Lung (tissue), 4 donors: ENCODE results near the gene TMUB1.

GRCh38 chr7:150384585-150385034, 5.5 kb downstream of the ZNF775 start:
- PRO-cap, result no peak
- RAMPAGE, long total RNA, result no peak
- RRBS, result no CpG with 5 or more reads among the region's 9 CpGs

GRCh38 chr7:150394187-150394549, 11.3 kb upstream of the ENSG00000284691 start:
- PRO-cap, result no peak
- RAMPAGE, long total RNA, result no peak
- RRBS, result no CpG with 5 or more reads among the region's 3 CpGs

DNA sequence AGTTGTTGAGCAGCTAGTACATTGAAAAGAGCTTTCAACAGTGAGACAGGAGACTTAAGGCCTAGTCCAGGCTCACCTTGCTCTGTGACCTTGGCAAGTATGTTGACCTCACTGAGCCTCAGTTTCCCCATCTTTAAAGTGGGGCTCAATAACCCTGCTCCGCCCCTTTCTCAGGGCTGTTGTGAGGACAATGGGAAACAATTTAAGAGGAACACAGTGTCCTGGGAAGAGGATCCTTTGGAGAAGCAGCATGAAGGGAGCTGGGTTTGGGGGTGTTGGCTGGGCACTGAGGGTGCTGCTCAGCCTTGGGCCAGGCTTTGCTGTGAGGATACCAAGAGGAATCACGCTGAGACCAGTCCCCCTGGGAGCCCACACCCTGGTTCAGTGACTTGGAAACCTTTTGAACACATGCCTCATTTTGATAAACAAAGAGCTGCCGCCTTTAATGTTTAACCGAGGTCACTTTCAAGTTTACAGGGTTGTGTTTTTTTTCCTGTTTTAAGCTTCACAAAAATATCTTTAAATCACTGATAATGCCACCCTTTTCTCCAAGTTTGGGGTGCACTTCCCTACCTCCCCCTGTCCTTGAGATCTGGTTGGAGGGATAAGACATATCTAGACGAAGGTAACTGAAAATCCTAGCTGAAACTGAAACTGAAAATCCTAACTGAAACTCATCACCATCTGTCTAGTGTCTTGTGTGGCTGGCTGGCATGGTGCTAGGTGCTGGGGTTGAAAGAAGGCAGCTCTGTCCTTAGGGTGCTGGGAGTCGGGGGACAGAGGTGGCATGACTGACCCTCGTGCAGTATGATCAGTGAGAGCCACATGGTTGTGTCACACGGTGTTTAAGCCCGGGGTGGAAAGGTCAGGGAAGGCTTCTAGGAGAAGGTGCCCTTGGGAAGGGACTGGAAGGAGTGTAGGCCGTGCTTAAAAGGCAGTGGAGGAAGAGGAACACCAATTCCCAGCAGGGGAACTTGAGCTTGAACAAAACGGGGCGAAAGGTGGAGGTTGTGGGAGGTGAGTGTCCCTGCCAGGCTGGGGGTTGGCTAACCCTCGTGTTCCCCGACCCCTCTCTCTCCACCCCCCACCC, 1.3 kb downstream of the ENSG00000284691 start:
- PRO-cap, result no peak
- RAMPAGE, long total RNA, result no peak
- RRBS, result no CpG with 5 or more reads among the region's 14 CpGs

DNA sequence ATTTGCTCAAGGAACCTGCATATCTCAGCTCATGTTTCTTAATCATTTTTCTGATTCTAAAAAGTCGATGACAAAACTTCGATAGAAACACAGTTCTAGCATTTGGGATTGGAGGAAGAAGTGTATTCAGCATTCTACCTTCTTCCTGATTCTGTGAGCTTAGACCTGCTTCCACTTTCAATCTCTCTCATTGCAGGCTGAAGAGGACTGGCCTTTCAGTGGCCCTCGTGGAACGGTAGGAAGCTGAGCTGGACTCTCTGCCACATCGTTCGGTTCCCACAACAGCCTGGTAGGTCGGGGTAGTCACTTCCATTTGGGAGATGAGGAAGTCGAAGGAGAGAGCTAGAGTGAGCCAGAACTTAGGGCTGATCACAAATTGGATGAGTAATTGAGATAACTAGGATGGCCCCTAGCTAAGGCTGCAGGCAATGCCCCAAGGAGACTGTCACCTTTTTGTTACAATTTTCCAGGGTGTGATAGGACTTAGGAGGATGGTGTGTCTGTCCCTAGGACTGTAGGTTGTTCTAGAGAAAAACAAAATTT, 16.8 kb upstream of the GIMAP8 start:
- PRO-cap, result no peak
- RAMPAGE, long total RNA, result no peak
- RRBS, result no CpG with 5 or more reads among the region's 8 CpGs

DNA sequence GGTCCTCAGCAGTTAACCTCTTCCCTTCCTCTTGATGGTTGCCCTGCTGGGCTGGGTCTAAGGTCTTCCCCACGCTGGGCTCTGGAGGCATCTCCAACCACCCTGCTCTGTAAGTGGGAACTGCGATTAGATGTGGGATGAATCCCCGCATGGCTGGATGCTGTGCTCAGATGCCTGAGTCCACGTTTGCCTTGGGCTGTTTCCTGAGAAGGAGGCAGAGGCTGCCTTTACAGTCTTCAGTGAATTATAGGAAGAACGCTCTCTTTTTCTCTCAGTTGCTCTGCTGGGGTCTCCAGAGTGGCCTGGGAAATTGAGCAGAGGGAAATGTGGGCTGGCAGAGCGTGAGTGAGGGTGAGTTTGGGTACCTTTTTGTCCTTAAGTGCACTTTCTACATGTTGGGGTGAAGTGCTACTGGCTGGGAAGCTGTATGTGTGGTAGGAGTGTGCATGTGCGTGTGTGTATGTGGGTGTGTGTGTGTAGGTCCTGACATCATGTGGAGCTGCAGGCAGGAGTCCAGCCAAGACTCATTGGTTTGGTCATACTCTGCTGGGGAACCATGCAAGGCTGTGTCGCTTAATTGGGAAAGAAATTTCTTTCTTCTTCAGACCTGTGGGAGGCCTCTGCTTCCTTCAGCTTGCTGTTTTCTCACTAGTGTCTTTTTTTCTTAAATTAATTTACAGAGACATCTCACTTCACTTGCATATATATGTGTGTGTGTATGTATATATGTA, 1.6 kb downstream of the GIMAP8 start:
- PRO-cap, result no peak
- RAMPAGE, long total RNA, result no peak
- RRBS, result no CpG with 5 or more reads among the region's 8 CpGs

DNA sequence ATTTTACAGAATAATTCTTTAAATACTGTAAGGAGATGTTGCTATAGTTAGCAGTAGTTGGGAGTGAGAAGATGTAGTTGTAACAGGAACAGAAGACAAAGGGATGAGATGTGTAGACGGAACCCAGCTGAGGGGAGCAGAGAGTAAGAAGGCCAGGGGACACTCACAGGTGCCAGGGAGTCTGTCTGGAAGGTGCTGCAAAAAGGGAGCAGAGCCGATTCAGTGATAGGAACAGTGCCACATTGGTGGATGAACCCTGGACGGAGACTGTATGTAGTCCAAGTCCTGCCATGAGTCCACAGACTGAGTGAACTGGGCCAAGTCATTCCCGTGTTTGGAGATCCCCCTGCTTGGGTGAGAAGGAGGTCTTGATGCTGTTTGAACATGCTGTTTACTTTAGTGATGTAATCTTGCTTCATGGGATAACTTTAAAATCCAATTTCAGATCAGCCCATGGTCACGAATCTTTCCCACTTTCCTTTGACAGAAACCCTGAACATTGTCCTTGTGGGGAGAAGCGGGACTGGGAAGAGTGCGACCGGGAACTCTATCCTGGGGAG, 26.3 kb downstream of the GIMAP8 start:
- PRO-cap, result no peak
- RAMPAGE, long total RNA, result no peak
- RRBS, result 100% methylated on average over 1 of the region's 8 CpGs

DNA sequence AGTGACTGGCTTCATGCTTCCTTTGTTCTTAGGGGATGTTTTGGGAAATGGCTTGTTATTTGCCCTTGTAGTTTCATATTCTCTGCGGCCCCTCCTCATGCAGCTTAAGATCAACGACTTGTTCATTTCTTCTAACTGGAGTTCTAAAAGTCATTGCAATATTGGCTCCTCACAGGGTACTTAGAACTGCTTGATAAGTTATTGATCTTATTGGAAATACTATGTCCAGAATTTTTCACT, 8.5 kb upstream of the GIMAP2 start:
- PRO-cap, result no peak
- RAMPAGE, long total RNA, result no peak
- RRBS, result no CpG with 5 or more reads among the region's 2 CpGs

DNA sequence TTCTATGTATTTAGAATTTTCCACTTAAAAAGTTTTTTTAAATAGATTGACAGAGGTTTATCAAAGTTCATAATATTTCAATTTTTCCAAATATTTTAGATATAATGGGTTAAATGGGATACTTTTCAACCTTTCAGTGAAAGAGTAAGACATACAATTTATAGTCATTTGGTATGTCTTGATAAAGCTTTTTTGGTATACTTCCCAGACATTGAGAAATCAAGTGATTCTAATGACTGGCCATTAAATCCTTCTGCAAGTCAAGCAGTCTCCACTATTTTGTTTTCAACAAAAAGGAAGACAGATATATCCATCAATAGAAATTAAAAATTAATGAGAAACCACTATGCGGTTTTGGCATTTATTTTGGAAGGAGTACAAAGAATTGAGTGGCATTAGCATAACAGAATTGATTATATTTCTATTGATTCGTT, 31.4 kb downstream of the TMEM176B start:
- PRO-cap, result no peak
- RAMPAGE, long total RNA, result no peak
- RRBS, result no CpG with 5 or more reads among the region's 2 CpGs

DNA sequence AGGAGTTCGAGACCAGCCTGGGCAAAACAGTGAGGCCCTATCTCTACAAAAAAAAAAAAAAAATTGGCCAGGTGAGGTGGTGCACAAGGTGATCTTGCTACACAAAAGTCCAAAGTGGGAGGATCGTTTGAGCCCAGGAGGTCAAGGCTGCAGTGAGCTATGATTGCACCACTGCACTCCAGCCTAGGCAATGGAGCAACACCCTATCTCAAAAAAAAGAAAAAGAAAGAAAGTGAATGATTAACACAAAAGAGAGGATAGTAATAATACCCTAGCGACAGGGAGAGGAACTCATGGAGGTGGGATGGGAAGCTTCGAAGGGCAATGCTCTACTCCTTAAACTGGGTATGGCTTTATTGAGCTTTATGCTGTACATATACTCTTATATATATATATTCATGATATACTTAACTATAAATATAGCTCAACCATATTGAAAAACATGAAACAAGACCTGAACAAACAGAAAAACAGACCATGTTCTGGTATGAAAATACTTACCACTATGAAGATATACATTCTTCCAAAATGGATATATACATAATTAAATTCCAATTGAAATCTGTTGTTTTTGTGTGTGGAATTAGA, 30.3 kb downstream of the TMEM176B start:
- PRO-cap, result no peak
- RAMPAGE, long total RNA, result no peak
- RRBS, result no CpG with 5 or more reads among the region's 4 CpGs

GRCh38 chr7:150793684-150794330, 6.4 kb downstream of the TMEM176B start:
- PRO-cap, result no peak
- RAMPAGE, long total RNA, result no peak
- RRBS, result no CpG with 5 or more reads among the region's 5 CpGs

- PRO-cap, result no peak
- RAMPAGE, long total RNA, result no peak
- RRBS, result no CpG with 5 or more reads among the region's 4 CpGs
Observed at GRCh38 chr7:150852696-150852977, 320 bp downstream of the AOC1 start.

- PRO-cap, result no peak
- RAMPAGE, long total RNA, result no peak
- RRBS, result 20% methylated on average over 3 of the region's 22 CpGs
Observed at GRCh38 chr7:150973894-150974385, 4.2 kb downstream of the KCNH2 start.

DNA sequence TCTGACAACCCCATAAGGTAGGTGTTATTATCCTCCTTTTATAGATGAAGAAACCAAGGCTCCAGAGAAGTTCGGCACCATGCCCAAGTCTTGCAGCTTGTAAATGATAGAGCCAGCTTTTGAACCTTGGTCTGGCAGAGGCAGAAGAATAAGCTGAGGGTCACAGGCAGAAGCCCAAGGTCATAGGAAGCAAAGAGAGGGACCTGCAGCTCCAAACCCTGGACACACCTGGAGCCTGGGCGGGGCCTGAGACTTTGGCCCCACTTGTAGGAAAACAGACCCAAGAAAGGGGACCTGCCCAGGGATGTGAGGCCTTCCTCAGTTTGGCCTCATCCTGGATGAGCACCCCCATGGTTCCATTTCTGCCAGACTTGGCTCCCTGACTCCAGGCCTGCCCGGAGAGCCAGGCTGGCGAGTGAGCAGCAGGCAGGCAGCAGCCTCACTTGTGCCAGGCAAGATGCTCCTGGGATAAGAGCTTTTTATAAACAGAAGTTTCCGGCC, 2.5 kb downstream of the KCNH2 start:
- PRO-cap, result no peak
- RAMPAGE, long total RNA, result no peak
- RRBS, result 13% methylated on average over 3 of the region's 5 CpGs

DNA sequence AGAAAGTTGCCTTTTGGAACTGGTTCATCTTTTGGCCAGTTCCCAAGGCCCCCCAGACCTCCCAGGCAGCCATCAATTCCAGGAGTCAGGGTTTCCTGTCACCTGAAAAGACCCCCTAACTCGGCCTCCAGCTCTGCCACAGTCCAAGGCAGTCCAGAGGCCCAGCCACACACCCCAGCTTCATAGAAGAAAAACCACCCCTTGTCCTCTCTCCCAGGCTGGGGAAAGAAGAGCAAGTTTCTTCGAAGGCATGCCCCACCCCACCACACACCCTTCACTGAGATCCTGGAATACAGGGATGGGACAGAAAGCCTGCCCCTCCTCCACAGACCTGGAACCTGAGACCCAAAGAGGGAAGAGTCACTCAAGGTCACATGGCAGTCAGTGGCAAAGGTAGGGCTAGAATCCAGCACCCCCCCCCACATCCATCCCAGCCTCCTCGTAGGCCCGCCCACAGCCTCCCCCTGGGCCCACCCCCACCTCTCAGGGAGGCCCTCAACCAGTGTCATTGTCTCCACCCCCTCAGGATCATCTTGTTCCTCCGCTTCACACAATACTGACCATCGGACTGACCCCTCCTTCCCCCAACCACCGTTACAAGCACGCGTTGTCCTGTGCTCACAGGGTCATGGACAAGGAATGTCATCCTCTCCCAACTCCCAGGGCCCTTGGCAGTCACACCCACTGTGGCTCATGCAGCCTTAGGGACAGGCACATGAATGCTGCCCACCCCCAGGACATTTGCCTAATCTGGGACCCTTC, 1.6 kb downstream of the KCNH2 start:
- PRO-cap, result no peak
- RAMPAGE, long total RNA, result no peak
- RRBS, result no CpG with 5 or more reads among the region's 9 CpGs

- PRO-cap, result no peak
- RAMPAGE, long total RNA, result no peak
- RRBS, result 15% methylated on average over 3 of the region's 20 CpGs
Observed at GRCh38 chr7:151010186-151011293, 13.8 kb downstream of the ATG9B start.

DNA sequence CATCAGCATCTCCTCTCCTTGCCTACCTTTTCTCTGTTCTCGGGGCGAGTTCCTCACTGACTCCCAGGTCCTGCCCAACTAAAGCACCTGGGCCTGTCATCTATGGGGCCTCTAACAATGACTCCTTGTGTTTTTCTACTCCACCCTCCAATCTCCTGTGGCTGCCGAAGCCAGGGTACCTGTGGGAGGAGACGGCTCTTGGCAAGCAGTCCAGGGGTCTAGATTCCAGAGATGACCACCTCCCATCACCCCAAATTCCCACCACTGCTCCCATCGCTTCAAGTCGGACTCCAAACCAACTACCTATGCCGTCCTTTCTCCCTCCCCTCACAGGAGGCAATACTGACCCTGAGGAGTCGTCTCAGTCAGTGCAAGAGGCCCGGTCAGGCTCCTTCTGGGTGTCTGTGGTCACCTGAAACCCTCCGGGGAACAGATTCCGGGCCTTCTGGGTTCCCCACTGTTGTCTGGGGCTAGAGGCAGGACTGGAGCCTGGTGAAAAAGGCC, 8.7 kb downstream of the ATG9B start:
- PRO-cap, result no peak
- RAMPAGE, long total RNA, result no peak
- RRBS, result no CpG with 5 or more reads among the region's 11 CpGs

GRCh38 chr7:151019075-151019379, 5.3 kb downstream of the ATG9B start:
- PRO-cap, result no peak
- RAMPAGE, long total RNA, result no peak
- RRBS, result no CpG with 5 or more reads among the region's 26 CpGs

GRCh38 chr7:151062195-151062961, 3.0 kb downstream of the SLC4A2 start:
- PRO-cap, result no peak
- RAMPAGE, long total RNA, result no peak
- RRBS, result no CpG with 5 or more reads among the region's 35 CpGs

DNA sequence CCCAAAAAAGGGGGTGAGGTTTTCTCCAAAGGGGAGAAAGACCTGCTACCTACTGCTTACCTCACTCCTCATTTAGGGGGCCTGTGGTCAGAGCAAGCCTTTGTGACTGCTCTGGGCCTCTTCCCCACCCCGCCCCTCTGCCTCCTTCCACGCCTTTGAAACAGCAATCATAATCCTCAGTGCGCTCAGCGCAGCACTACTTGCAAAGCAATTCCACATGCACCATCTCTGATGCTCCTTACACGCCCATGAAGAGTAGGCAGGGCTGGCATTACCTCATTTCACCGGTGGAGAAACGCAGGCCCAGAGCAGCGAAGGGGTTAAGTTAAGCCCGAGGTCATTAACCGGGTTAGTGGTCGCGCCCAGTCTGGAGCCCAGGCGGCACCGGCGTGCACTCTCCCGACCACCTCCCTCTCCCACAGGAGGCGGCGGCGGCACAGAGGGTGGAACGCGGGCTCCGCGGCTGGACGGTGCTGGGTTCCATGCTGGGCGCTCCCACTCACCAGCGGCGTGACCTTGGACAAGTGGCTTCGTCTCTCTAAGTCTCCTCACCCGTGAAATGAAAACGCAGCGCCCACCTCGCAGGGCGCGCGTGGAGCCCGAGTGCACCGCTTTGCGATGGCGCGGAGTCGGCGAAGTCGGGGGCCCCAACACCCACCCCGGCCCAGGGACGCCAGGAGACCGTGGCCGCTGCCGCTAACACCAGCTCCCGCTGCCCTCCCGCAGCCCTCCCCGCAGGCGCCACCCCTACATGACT, 497 bp downstream of the FASTK start:
- PRO-cap, result no peak
- RAMPAGE, long total RNA, result no peak
- RRBS, result 1% methylated on average over 16 of the region's 52 CpGs

- PRO-cap, result unidirectional peak, minus-strand start at chr7:151083141; bidirectional peak, plus-strand start at chr7:151083621, minus-strand start at chr7:151083473
- RAMPAGE, long total RNA, result start-site peak on the minus strand at chr7:151083466-151083490, 95 and 62 reads in 2 replicates
- RRBS, result 2% methylated on average over 32 of the region's 79 CpGs
Observed at GRCh38 chr7:151082831-151084132, at the start of gene TMUB1. Gene TMUB1 (minus strand): TSS chr7:151083493.